Measurements from ENCODE around the gene AKR1E2.

GRCh38 chr10:3806352-3807170 is 21.6 kb upstream of the KLF6 start:
- PRO-cap, result no peak

- PRO-cap, result no peak
Observed at GRCh38 chr10:3871577-3872125, 86.6 kb upstream of the KLF6 start.

DNA sequence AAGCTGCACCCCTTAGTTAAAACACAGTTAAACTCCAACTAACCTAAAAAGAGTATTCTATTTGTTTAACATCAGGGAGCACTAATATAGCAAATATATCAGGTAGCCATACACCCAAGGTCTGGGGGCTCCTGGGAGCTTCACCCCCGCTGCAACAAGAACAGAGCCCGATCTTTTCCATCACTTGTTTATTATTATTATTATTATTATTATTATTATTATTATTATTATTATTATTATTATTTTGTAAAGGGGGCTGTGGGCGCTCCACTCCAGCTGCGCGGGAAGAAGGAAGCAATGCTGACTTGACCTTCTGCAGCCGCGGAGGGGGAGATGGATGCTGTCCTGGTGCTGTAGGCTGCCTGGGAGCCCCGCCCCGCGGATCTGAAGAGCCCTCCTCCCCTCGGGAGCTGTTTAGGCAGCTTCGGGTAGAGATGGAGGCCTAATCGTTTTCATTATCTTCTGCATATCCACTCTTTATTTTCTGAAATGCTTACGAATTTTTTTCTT is 101.1 kb upstream of the KLF6 start:
- PRO-cap, result unidirectional peak, plus-strand start at position 417 of the sequence

- PRO-cap, result no peak
Observed at GRCh38 chr10:3889871-3890568, 105.0 kb upstream of the KLF6 start.

DNA sequence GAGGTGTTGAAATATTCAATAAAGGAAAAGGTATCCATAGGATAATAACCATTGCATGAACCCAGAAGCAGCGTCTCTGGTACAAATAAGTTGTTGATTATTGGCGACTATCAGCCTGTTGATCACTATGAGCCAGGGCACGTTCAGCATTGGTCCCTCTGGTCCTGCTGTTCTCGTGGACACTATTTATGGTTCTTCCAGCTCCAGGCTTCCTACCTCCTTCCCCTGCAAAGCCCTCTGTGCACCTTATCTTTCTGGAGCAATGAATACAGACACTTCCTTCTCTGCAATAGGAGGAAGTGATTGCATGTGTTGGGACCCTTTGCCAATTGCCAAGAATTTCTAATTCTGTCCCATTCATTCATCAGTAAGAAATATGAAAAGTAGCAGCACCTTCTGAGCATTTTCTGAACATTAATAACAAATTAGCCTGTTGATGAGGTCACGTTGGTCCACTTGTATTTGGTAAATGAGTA is 258.9 kb upstream of the KLF6 start:
- PRO-cap, result no peak

GRCh38 chr10:4068276-4068611 is 283.2 kb upstream of the KLF6 start:
- PRO-cap, result no peak

GRCh38 chr10:4240880-4241454 is 456.0 kb upstream of the KLF6 start:
- PRO-cap, result no peak

DNA sequence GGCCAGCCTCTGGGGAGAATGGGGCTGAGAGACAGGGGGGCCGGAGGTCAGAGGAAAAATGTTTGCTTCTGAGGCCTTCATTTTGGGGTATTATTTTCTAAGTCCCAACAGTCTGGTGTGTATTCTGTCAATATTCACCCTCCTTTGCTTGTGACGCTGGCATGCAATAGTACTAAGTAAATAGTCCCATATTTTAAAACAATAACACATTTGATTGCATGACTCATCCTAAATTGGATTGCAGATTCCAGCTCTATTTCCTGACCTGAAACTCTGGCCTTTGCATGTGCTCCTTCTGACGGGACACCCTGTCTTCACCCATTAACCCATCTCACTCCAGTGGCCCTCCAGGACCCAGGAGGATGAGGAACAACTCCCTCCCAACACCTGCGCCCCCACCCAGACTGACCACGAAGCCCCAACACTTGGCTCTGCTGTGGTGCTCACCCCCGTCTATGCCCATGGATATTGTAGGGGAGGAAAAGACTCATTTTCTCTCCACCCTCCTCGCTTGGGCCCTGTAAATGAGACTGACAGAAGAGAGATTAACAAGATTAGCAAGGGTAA is 495.6 kb upstream of the KLF6 start:
- PRO-cap, result no peak

- PRO-cap, result no peak
Observed at GRCh38 chr10:4315483-4315955, 510.5 kb upstream of the AKR1E2 start.

DNA sequence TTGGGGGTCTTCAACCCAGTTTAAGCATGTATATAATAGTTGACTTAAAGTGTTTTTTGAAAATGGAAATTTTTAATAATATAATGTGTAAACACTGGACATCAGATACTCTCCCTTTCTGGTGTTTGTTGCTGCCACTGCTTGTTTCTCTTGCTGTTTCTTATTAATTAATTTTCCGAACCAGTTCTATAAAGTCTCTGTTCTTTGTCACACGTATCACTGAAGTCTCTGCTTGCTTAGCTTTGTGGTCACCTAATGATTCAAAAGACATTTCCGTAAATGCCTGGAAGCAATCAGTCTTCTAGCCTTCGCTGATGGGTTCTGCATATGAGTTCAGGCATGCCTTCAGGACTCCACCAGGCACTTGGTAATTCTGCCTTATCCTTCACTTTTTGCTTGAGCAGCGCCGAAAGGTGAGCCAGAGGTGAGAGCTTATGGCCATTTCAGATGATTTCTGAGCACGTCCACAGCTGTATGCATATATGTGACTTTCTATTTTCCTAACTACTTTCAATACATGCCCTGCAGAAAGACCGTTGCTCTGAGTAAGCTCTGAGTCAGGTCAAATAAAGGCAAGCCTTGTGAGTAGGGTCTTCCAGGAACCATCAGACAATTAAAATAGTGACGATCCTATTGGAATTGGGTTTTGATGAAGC is 154.6 kb upstream of the AKR1E2 start:
- PRO-cap, result no peak

DNA sequence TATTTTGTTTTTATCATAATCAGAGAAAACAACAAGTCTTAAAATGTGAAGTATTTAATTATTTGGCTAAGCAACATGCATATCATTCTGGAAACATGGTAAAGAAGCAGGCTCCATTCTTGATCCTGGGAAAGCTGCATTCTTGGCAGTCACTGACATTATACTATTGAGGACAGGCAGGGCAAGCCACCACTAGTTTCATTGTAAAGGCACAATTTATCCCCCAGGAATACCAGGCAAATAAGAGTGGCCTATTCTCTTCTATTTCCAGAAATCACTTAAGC is 153.8 kb upstream of the AKR1E2 start:
- PRO-cap, result no peak

DNA sequence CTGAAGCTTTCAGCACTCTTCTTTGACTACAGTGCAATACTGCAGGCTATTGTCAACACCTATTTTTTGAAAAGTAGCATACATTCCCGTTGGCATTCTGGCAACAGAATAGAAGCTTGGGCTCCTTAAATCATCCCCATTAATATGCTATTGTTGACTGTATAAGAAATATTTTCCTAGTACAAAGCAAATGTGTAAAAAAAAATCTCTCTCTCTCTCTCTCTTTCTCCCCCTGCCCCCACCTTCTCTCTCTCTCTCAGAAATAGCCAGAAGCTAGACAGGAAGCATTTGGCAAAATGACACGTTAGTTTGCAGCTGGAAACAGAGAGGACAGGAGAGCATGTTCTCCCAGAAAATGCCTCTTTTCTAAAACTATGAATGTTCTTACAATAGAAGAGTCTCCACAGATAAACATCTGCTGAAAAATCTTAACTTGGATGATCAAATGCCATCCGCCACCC is 59.6 kb upstream of the AKR1E2 start:
- PRO-cap, result no peak

GRCh38 chr10:4825683-4826410 is at the start of gene AKR1E2:
AKR1E2 (plus strand) TSS chr10:4826207.
- PRO-cap, result unidirectional peak, plus-strand start at chr10:4826227; unidirectional peak, plus-strand start at chr10:4826280

- PRO-cap, result bidirectional peak, plus-strand start at chr10:4852093, minus-strand start at chr10:4851959; unidirectional peak, plus-strand start at chr10:4852380
Observed at GRCh38 chr10:4851653-4852435, 25.8 kb downstream of the AKR1E2 start.

DNA sequence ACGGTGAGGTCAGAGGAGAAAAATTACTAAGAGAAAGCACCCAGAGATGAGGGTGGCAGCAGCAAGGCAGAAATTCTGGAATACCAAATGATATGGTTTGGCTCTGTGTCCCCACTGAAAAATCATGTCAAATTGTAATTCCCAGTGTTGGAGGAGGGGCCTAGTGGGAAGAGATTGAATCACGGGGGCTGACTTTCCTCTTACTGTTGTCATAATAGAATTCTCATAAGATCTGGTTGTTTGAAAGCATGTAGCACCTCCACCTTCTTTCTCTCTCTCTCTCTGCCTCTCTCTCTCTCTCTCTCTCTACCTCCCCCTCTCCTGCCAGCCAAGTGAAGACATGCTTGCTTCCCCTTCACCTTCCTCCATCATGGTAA is 19.3 kb upstream of the AKR1C1 start:
- PRO-cap, result no peak

DNA sequence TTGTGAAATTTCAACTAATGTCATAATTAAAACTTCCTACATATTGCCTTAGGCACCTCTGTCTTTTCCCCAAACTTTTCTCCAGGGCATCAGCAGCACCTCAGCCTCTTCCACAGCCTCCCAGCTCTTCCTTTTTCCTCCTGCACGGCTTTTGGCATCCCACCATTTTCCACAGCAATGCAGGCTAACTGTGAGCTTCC is 6.0 kb upstream of the AKR1C1 start:
- PRO-cap, result bidirectional peak, plus-strand start at position 72 of the sequence, minus-strand start outside the sequence

DNA sequence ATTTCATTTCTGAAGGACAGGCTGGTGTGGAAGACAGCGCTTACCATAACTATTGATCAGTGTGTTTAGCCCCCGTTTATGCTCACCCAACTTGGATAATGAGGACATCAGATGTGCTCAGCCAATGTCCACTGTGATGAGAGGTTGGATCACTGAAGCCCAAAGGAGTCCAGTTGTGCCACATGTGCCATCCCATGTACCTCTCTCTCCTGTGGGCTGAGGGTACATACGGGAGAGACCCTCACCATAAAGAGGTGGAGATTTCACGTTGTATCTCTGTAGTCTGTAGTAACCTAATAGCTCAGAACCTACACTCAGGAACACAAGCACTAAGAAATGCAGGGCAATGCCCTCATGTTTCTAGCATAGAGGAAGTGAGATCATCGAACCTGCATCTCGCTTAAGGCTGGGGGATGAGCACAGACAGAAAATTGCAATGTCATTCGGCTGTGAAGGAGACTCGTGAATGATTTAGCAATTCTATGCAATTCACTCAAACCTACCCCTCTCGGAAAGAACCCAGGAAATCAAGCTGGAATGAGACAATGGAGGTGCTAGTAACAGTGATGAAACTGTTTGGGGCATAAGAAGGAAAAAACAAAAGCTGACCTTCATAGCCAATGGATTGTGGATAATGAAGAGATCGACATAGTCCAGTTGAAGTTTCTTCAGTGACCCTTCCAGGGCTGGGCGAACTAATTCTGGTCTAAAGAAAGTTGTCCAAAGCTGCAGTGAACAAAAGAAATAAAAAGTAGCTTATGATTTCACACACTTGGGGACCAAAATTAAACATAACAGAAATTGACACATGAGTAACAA is 80.4 kb upstream of the UCN3 start:
- PRO-cap, result no peak

DNA sequence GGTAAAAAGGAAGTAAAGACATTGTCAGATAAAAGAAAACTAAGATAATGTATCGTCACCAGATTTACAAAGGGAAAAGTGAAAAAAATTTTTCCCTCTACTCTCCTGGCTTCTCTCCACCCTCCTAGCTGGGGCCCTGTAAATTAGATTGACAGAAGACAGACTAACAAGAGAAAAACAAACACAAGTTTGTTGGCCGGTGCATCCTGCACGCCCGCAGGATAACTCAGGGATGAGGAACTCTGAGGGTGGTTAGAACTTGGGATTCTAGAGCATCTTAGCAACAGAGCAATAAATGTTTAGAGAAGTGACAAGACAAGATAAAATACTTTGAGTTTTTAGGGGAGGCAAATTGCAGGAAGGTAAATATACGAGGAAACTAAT is 4.5 kb upstream of the UCN3 start:
- PRO-cap, result no peak

DNA sequence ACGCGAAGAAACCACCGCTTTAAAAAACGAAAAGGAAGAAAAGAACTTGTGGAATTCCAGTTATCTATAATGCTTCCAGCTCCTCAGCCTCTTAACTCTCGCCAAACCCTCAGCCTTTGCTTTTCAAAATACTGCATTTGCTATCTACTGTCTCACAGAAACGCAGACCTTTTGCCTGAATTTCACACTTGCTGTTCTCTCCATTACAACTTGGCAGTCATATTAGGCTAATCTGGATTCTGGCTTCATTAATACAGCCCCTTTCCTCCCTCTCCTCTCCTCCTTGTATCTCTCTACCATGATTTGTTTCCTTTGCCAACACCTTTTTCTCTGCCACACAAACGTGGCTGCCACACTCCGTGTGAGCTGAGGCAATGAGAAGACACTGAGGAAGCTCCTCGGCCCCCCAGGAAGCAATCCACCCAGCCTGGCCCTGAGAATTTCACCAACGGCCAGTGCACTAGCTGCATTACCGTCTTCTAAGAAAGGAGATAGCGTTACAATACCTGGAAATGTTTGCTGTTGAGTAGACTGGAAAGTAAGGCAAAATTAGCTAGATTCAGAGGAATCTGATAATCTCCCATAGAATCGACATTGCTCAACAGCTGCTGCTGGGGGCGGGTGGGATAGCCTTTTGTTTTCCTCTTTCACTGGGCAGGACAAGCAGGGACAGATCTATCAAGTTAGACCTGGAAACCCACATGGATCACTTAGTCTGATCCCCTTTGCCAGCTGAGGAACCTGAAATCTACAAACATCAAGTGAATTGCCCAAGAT is 37.1 kb downstream of the CALML5 start:
- PRO-cap, result no peak

GRCh38 chr10:5466988-5467589 is 32.3 kb downstream of the CALML5 start:
- PRO-cap, result no peak